ENCODE measurements around a stretch of chr6.

- RRBS, result no CpG with 5 or more reads among the region's 6 CpGs
Measured at GRCh38 chr6:163573913-163574829, 159.7 kb downstream of the QKI start.

DNA sequence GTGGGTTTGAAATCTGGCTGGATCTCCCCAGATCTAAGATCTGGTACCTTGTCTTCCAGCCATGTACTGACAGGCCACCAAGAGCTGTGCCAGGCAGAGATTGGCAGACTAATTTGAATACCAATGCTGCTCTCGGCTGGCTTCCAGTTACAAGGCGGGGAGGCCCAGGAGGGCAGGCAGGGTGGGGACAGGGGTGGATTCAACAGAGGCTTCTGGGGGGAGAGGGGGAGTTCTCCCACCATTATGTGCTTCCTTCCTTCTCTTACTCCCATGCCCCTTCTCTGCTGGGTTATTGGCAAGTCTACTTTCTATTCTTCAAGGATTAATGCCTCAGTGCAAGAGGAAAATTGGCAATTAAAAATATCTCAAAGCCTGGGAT lies 529.6 kb downstream of the QKI start:
- RRBS, result no CpG with 5 or more reads among the region's 2 CpGs

GRCh38 chr6:164069155-164069728 lies 654.7 kb downstream of the QKI start:
- RRBS, result 91% methylated on average over 3 of the region's 17 CpGs

DNA sequence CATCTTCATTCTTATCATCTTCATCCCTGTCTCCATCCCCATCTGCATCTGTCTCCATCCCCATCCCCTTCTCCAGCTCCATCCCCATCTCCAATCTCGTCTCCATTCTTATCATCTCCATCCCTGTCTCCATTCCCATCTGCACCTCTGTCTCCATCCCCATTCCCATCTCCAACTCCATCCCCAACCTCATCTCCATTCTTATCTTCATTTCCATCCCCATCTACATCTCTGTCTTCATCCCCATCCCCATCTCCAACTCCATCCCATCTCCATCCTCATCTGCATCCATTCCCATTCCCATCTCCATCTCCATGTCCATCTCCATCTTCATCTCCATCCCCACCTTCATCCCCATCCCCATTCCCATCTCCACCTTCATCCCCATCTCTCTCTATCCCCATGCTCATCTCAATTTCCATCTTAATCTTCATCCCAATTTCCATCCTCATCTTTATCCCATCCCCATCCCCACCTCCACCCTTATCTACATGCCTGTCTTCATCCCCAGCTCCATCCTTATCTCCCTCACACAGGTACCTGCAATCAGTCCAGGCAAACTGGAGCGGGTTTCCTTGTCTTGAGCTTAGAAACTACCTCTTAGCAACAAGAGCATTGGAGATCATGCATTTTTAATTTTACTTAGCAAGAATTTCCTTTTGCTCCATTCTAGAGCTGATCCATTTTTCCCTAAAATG lies 176.8 kb upstream of the PDE10A start:
- RRBS, result no CpG with 5 or more reads among the region's 2 CpGs

DNA sequence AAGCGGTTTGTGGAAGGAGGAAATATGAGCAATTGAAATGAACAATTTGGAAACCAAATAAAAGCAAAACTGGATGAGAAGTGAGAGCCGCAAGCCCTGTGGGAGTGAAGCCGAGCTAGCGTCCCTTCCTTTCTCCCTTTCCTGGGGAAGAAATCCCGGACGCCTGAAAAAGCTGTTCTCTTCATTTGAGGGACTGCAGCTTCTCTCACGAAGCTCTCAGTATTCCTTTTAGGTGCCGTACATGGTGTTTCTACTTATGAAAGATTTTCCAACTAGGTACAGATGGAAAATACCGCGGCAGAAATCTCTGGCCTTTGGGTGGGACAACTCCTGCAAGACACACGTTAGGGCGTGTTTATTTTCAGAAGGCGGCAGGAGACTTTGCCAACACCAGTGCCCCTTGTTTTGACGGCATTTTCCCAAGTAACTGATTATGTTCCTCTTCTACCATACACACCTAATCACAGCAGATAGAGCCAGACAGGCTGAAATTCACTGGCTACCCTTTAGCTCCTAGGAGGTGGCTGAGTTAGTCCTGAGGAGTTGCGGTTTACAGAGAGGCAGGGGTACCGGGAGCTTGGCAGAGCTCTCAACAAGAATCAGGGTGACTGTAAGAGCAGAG lies 183.7 kb upstream of the PDE10A start:
- RRBS, result no CpG with 5 or more reads among the region's 16 CpGs

GRCh38 chr6:165876582-165877124 lies 213.6 kb upstream of the PDE10A start:
- RRBS, result no CpG with 5 or more reads among the region's 6 CpGs

- RRBS, result 90% methylated on average over 6 of the region's 13 CpGs
Measured at GRCh38 chr6:166333417-166334068, 8.8 kb downstream of the SFT2D1 start.

GRCh38 chr6:166383050-166384233 lies 702 bp upstream of the MPC1 start:
- RRBS, result 3% methylated on average over 18 of the region's 95 CpGs

GRCh38 chr6:166469738-166470158 lies 87.0 kb upstream of the MPC1 start:
- RRBS, result no CpG with 5 or more reads among the region's 12 CpGs

DNA sequence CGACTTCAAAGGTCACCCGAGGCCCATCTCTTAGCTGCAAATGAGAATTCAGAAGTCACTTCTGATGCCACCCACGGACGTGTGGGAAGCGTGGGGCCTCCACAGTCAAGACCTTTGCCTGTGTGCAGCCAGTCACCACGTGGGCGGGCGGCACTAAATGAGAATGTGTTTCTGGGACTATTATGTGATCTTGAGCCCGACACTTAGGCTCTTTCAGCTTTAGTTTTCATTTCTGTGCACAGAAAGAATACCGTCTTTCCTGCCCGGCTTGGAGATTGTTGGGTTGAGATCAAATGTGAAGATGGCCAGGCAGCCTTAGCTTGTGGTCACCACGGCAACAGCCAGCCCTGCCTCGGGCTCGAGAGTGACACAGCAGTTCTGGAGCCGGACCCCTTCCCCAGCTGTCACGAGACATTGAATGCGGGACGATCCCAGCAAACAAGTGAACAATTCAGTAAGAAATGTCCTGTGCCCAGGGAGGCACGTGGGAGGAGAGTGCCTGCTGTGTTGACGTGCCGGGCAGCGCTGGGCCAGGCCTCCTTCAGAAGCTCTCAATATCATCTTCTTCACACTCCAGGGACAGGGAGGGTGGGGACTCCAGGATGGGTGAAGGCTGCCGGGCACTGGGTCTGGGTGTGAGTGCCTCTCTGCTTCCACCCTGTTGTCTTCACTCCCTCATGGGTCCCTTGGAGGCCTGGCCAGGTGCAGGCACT lies 91.4 kb downstream of the RAMACL start:
- RRBS, result 83% methylated on average over 3 of the region's 23 CpGs

GRCh38 chr6:166541749-166542184 lies 44.7 kb downstream of the RAMACL start:
- RRBS, result no CpG with 5 or more reads among the region's 10 CpGs

DNA sequence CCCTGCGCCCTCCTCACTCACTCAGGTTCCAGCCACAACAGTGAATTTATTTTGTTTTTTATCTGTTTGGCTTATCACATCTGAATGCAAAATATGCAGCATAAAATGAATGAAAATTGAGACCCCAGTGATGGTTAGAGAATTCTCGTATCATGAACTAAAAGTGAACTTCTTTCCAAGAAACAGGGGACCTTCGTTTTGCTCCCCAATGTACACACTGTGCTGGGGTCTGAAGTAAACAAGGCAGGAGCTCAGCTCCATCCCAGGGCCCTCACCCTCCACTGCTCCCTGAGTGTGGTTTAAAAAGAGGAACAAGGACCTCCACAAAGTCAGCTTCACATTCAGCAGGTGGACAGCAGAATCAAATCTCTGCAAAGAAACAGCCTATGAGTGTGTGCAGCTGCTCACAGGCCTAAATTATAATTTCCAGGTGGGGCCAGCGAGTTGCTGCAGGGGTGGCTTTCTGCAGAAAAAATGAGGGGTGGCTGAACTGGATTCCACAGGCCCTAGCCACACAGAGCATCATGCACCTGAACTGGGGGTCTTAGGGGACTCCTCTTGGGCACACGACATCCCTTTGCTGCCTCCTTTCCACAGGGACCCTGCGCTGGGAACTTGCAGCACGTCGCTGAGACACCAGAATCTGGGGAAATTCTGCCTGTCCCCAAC lies 1.6 kb upstream of the RAMACL start:
- RRBS, result no CpG with 5 or more reads among the region's 8 CpGs

- RRBS, result no CpG with 5 or more reads among the region's 14 CpGs
Measured at GRCh38 chr6:166927785-166928583, 28.4 kb downstream of the RNASET2 start.

- RRBS, result 25% methylated on average over 2 of the region's 12 CpGs
Measured at GRCh38 chr6:166929308-166930132, 26.8 kb downstream of the RNASET2 start.

- RRBS, result 90% methylated on average over 3 of the region's 16 CpGs
Measured at GRCh38 chr6:166931572-166932385, 24.6 kb downstream of the RNASET2 start.

- RRBS, result no CpG with 5 or more reads among the region's 18 CpGs
Measured at GRCh38 chr6:167092487-167093207, 30.2 kb upstream of the CCR6 start.

- RRBS, result no CpG with 5 or more reads among the region's 14 CpGs
Measured at GRCh38 chr6:167094383-167094845, 28.5 kb upstream of the CCR6 start.

- RRBS, result no CpG with 5 or more reads among the region's 19 CpGs
Measured at GRCh38 chr6:167115856-167116568, 6.9 kb upstream of the CCR6 start.

DNA sequence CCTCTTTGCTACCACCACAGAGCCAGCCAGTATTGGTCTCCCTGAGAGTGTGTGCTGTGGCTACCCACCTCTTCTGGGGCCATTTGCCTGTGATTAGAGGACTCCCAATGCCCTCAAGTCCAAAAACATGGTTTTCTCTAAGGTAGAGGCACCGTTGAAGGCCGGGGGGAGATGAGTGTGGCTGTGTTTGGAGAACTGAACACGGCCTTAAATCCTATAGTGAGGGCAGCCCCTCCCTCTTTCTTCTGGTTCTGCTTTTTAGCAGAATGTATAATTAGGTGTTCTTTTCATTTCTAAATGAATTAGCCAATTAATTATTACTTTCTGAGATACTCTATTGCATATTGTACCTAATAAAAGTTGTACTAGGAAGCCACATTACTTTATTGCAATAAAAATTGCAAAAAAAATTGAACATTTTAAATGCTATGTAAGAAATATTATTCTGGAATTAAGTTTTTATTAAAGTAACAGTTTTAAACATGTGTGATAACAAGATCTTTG lies 2.6 kb downstream of the CCR6 start:
- RRBS, result no CpG with 5 or more reads among the region's 3 CpGs

Measured in iris pigment epithelial cell (primary cell).